Rectum (tissue), 1 donor: ENCODE results near the genes OLIG1, IFNAR1 and TMEM50B.

GRCh38 chr21:33011364-33011967, 14.3 kb upstream of the OLIG2 start:
- PRO-cap, result no peak

DNA sequence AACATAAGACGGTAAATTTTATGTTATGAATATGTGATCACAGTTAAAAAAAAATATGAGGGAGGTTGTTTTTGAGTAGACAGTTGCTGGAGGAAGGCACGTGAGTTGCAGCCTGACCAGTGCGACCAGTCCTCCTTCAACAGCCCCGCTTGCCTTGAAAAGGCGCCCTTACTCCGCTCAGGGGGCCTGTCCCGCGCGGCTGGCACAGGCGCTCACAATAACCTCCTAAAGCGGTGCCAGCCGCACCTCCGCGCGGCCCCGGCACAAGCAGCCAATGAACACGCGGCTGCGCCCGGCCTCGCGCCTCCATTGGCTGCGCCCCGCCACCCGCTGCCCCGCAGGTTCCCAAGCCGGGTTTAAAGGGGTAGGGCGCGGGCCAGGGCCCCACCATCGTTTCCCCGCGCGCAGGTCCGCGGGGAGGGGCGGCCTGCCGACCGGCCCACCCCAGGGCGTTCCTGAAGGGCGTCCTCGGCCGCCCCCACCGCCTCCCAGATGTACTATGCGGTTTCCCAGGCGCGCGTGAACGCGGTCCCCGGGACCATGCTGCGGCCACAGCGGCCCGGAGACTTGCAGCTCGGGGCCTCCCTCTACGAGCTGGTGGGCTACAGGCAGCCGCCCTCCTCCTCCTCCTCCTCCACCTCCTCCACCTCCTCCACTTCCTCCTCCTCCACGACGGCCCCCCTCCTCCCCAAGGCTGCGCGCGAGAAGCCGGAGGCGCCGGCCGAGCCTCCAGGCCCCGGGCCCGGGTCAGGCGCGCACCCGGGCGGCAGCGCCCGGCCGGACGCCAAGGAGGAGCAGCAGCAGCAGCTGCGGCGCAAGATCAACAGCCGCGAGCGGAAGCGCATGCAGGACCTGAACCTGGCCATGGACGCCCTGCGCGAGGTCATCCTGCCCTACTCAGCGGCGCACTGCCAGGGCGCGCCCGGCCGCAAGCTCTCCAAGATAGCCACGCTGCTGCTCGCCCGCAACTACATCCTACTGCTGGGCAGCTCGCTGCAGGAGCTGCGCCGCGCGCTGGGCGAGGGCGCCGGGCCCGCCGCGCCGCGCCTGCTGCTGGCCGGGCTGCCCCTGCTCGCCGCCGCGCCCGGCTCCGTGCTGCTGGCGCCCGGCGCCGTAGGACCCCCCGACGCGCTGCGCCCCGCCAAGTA, at the start of gene OLIG1:
OLIG1 (plus strand) TSS at position 387 of the 1,148 bp plus-strand sequence.
- PRO-cap, result no peak

DNA sequence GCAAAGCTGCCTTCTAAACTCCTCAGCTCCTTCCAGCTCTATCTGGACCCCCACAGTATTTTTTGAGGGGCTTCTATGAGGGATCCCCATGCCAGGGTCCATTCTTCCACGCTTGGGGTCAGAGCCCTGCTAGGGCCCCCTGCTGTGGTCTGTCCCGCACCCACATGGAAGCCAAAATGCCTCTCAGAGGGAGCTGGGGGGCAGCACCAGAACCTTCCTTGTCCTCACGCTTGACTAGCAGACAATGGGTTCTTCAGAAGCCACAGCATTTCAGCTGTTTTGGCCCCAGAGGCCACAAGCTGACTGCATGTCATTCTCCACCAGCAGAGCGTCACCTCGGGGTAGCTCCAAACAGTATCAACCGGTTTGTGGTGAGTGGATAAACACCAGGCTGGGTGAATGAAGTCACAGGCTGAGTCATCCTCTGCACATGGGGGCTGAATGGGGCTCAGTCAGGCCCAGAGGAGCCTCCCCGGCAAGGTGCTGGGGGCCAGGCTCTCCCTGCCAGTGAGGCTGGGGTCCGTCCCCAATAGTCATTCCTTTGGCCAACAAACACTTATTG, 8.9 kb downstream of the OLIG1 start:
- PRO-cap, result no peak

- PRO-cap, result no peak
Measured at GRCh38 chr21:33261481-33262170, 4.5 kb upstream of the IL10RB start.

- PRO-cap, result no peak
Measured at GRCh38 chr21:33317664-33317863, 7.2 kb upstream of the IFNAR1 start.

GRCh38 chr21:33323946-33325144, at the start of gene IFNAR1:
TSS of gene IFNAR1 (plus strand) at chr21:33324970.
- PRO-cap, result unidirectional peak, plus-strand start at chr21:33324356; bidirectional peak, plus-strand start at chr21:33324395, minus-strand start at chr21:33324405; bidirectional peak, plus-strand start at chr21:33324980, minus-strand start at chr21:33324856

DNA sequence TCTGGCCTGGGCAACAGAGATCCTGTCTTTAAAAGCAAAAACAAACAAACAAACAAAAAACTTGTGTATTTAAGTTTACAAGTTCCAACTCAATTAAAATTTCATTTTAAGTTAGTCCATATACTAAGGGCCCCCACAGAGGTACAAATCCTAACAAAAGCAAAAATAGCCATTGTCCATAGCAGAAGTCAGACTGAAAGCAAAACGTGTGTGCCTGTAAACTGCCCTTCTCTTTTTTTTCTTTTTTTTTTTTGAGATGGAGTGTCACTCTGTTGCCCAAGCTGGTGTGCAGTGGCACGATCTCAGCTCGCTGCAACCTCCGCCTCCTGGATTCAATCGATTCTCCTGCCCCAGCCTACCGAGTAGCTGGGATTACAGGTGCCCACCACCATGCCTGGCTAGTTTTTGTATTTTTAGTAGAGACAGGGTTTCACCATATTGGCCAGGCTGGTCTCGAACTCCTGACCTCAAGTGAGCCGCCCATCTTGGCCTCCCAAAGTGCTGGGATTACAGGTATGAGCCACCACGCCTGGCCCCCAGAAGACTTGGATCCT, 11.5 kb upstream of the IFNGR2 start:
- PRO-cap, result no peak

DNA sequence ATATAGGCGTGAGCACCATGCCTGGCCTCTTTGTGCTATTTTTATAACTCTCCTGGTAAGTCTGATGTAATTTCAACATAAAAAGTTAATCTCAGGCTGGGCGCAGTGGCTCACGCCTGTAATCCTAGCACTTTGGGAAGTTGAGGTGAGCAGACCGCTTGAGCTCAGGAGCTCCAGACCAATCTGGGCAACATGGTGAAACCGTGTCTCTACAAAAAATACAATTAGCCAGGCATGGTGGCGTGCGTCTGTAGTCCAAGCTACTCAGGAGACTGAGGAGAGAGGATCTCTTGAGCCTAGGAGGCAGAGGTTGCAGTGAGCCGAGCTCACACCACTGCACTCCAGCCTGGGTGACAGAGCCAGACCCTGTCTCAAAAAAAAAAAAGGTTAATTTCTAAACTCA, 35.6 kb downstream of the TMEM50B start:
- PRO-cap, result no peak

DNA sequence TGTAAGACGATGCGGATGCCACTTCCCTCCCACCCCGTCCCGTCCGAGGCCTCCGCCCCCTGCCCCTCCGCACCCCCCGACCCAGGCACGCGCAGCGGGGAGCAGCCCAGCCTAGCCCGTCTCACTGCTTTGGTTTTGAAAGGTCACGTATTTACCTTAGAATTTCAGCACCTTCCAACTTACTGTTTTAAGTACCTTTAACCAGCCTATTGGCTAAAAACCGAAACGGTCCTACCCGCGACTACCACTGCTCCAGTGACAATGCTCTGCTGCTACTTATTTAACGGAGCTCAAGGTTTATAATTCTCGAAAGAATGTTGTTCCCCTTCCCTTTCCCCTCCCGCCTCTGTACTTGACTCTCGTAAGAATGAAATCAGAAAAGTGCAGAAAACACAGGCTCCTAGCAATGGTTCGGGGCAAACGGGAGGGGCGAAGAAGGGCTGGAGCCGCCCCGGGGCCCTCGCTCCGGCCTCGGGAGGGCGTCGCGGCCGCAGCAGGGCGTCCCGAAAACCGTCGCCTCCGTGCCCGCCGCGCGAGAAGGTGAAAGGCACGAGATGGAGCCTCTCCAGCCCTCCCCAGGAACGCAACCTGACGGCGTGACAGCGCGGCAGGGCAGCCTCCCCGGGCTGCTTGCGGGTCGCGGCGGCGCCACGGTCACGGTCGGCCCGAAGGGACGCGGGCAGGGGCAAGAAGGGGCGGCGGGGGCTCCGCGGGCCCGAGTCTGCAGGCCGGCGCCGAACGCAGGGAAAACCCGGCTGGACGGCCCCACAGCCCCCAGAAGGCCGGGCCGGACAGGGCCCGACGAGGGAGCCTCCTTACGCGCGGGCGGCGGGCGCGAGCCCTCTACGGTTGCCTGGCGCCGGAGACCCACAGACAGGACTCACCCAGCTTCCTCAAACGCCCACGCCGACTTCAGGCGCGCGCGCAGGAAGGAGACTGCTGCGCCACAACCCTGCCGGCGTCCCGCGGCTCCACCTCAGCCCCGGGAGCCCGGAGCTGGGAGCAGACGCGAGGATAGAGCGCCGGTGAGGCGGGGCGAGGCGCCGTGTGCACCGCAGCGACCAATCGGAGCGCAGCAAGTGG, at the start of gene TMEM50B:
TMEM50B (minus strand) TSS at position 1,021 of the 1,083 bp plus-strand sequence.
- PRO-cap, result unidirectional peak, plus-strand start at position 84 of the sequence; bidirectional peak, plus-strand start outside the sequence, minus-strand start at position 998 of the sequence

- PRO-cap, result no peak
Measured at GRCh38 chr21:33541311-33541802, 560 bp downstream of the GART start.

GRCh38 chr21:33645099-33645563, 2.8 kb downstream of the ITSN1 start:
- PRO-cap, result no peak

GRCh38 chr21:33924543-33924789, 8.9 kb upstream of the ATP5PO start:
- PRO-cap, result no peak

GRCh38 chr21:33948154-33949156, 32.9 kb upstream of the ATP5PO start:
- PRO-cap, result bidirectional peak, plus-strand start at chr21:33948605, minus-strand start at chr21:33948482

GRCh38 chr21:33949391-33950831, 34.3 kb upstream of the ATP5PO start:
- PRO-cap, result no peak

DNA sequence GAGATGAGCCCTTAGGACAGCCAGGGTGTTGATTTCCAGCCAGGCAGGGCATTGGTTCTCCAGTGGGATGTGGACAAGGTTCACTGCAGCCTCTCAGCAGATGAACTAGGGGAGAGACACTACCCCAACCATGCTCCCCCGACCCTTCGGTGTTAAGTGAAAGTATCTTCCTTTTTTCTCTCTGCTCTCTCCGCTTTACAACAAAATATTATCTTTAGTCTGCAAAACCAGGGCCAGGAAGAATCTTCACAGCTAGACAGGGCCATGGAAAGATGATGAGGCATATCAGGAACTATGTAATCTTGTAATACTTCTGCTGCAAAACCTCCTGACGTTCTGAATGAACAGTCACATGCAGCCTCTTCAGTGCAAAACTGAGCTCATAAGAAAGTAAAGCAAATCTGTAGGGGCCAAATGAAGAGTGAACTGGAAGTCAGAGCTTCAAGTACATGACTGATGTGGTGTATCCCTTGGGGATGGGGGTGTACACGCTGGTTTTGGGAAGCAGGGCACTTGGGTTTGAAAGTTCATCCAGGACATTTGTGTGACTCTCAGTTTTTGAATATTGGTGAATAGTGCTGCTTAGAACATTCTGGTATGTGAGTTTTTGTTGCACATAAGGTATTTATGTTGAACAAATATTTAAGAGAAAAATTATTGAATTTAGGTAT, 36.1 kb upstream of the ATP5PO start:
- PRO-cap, result no peak

DNA sequence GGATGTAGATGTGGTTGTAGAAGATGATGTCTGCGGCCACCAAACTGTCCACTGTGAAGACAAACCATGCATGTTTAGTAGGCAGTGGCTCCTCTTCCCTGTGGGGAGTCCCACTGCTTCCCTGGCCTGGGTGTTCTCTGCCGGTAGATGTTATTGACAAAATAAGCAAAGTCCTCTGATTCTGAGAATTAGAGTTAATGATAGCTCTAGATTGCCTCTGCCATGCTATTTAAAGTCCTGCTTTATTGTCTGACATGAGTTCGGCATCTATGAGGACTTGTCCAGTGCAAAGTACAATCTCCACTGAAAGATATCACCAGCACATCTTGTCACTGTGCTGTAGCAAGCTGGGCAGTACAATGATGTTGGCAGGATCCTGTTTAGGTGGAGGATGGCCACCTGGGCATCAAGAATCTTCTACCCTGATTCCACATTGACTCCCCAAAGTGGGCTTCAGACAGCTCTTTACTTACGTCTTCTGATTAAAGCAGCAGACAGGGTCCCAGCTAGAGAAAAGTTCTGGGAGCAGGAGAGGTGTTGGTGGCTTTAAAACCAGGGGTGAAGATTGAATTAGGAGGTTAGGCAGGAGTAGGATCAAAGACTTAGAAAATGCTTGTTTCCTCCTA, 54.0 kb upstream of the ATP5PO start:
- PRO-cap, result no peak

DNA sequence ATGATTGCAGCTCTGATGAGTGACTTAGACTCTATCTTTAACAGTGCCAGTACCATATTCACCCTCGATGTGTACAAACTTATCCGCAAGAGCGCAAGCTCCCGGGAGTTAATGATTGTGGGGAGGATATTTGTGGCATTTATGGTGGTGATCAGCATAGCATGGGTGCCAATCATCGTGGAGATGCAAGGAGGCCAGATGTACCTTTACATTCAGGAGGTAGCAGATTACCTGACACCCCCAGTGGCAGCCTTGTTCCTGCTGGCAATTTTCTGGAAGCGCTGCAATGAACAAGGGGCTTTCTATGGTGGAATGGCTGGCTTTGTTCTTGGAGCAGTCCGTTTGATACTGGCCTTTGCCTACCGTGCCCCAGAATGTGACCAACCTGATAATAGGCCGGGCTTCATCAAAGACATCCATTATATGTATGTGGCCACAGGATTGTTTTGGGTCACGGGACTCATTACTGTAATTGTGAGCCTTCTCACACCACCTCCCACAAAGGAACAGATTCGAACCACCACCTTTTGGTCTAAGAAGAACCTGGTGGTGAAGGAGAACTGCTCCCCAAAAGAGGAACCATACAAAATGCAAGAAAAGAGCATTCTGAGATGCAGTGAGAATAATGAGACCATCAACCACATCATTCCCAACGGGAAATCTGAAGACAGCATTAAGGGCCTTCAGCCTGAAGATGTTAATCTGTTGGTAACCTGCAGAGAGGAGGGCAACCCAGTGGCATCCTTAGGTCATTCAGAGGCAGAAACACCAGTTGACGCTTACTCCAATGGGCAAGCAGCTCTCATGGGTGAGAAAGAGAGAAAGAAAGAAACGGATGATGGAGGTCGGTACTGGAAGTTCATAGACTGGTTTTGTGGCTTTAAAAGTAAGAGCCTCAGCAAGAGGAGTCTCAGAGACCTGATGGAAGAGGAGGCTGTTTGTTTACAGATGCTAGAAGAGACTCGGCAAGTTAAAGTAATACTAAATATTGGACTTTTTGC, 23.2 kb downstream of the MRPS6 start:
- PRO-cap, result no peak

DNA sequence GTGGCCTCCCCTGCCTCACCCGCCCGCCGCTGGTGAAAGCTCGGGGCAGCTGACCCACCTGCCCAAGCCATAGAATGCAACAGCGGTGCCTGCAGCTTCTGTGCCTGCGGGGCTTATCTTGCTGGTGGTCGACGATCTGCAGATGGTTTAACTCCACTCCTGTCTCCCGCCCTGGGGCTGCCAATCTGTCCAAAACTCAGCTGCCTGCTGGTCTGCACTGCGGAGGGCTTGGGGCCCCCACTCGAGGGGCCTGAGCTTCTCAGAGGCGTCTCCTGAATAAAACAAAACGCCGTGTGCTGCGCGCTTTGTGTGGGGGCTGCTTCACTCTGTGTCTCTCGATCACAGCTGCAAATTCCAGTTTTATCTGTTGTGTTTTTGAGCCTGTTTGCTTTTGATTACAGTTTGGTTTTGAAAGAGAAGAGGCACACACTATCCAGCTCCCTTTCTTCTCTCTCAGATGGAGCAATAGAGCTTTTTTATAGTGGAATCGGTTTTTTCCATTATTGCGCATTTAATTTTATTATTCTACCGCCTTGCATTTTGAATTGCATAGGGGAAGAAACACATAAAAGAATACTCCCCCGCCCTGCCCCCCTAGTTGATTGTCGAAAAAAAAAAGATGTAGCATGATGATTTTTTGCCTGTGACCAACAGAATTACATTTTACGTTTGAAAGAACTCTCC, 86.1 kb downstream of the MRPS6 start:
- PRO-cap, result no peak

DNA sequence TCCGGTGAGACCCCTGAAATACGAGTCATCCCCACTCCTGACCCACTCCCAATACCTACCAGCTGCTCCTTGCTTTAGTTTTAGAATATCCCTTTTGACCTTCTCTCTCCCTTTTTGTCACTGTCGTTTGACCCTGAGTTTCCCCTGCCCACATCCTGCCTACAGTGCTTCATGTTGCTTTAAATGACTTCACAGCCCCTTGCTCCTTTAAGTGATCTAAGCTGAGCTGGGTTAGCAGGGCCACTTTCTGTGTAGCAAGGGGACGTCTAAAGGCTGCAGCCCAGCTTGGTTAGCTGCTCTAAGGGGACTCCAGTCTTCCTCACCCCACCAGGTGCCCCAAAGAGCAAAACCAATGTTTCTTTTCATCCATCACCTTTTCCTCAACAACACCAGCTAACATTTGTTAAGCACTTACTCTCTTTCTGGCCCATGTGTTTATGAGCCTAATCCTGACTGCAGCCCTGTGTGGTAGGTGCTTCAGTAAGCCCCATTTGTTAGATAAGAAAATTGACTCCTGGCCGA, 125.5 kb downstream of the MRPS6 start:
- PRO-cap, result no peak

DNA sequence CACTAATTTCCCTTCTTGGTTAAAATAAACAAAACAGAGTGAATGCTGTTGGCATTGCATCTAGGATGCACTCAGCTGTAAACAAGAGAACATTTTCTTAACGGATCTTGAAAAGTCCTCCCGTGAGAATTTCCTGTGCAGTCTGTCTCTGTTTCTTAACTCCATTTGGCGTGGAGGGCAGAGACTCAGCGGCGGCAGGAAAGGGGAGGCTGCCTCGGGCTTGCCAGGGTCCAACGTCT, 142.0 kb upstream of the KCNE2 start:
- PRO-cap, result no peak